ENCODE results near the genes SLX4IP and ISM1.

GRCh38 chr20:8190342-8190724, 58.3 kb downstream of the PLCB1 start:
- PRO-cap = no peak
- RAMPAGE, long total RNA = no peak
- RRBS = no CpG with 5 or more reads among the region's 2 CpGs

GRCh38 chr20:8557931-8558602, 426.0 kb downstream of the PLCB1 start:
- PRO-cap = no peak
- RAMPAGE, long total RNA = no peak
- RRBS = no CpG with 5 or more reads among the region's 1 CpG

DNA sequence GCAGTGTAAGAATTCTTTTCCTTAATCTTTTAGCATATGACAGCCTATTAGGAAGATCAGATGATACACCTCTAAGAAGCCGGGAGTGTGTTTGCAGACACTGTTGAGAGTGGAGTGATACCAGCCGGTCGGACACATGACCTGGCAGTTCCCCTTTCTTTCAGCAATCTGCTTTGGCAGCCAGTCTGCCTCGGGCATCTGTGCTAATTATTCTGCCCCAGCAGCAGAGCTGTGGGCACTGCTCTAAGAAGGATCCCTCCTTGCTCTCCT, 50.9 kb downstream of the PLCB4 start:
- PRO-cap = no peak
- RAMPAGE, long total RNA = no peak
- RRBS = no CpG with 5 or more reads among the region's 4 CpGs

DNA sequence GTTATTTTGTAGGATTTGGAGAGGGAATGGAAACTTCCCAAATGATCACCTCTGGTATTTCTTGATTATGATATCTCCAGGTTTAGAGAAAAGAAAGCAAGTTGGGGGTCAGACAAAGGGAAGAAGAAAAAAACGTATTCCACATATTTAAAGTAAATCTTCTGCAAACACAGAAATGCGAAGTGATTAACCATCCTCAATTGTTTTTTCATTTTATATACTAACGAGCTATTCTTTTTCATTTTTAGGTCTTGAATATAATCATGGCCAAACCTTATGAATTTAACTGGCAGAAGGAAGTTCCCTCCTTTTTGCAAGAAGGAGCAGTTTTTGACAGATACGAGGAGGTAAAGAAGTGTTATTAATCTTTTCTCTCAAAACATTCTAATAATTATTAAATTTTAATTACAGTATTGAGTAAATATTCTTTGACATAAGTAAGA, 206.8 kb upstream of the LAMP5 start:
- PRO-cap = no peak
- RAMPAGE, long total RNA = no peak
- RRBS = no CpG with 5 or more reads among the region's 4 CpGs

DNA sequence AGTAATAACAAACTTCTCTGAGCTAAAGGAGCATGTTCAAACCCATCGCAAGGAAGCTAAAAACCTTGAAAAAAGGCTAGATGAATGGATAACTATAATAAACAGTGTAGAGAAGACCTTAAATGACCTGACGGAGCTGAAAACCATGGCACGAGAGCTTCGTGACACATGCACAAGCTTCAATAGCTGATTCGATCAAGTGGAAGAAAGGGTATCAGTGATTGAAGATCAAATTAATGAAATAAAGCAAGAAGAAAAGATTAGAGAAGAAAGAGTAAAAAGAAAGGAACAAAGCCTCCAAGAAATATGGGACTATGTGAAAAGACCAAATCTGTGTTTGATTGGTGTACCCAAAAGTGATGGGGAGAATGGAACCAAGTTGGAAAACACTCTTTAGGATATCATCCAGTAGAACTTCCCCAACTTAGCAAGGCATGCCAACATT, 51.9 kb upstream of the LAMP5 start:
- PRO-cap = no peak
- RAMPAGE, long total RNA = no peak
- RRBS = no CpG with 5 or more reads among the region's 5 CpGs

- PRO-cap = no peak
- RAMPAGE, long total RNA = no peak
- RRBS = no CpG with 5 or more reads among the region's 4 CpGs
These were observed 50.6 kb upstream of the PAK5 start for GRCh38 chr20:9889437-9889965.

DNA sequence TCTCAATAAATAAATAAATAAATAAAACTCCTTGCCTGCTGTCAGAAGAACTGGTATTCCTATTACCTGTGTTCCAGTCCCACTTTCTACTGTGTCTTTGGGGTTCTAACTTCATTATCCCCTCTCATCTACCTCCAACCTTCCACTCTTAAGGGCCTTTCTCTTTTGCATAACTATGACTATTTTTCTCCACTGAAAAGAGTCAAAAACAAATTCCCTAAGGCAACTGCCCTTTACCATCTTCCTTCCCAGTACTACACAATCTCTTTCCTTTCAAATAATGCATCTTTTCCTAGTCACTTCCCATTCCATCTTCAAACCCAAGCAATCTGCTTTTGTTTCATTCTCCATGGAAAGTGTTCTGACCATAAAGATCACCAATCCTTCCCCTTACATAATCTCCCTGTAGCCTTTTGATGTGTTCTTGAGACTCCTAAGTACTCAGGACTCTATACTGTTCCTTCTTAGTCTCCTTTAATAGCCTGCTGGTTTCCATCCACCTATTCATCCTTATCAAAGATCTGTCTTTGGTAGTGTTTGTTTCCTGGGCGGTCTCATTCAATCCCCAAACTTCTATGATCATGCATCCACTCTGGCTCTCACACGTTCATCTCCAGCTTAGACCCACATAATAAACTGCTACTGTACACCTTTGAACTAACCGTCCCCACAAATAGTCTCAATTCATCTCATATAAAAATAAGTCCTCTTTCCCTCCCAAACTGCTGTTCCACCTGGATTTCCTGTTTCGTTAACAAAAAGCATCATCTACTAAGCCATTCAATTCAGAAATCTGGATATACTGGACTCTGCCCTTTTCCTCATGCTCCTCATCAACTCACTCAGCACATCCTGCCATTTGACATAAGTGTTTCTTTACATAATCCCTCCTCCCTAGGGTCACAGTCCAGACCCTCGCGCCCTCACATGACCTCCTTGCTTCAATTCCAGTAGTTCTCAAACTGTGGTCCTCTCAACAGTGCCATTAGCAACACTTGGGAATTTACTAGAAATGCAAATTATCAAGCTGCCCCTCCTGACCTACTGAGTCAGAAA, 4.9 kb downstream of the MKKS start:
- PRO-cap = no peak
- RAMPAGE, long total RNA = no peak
- RRBS = no CpG with 5 or more reads among the region's 6 CpGs

DNA sequence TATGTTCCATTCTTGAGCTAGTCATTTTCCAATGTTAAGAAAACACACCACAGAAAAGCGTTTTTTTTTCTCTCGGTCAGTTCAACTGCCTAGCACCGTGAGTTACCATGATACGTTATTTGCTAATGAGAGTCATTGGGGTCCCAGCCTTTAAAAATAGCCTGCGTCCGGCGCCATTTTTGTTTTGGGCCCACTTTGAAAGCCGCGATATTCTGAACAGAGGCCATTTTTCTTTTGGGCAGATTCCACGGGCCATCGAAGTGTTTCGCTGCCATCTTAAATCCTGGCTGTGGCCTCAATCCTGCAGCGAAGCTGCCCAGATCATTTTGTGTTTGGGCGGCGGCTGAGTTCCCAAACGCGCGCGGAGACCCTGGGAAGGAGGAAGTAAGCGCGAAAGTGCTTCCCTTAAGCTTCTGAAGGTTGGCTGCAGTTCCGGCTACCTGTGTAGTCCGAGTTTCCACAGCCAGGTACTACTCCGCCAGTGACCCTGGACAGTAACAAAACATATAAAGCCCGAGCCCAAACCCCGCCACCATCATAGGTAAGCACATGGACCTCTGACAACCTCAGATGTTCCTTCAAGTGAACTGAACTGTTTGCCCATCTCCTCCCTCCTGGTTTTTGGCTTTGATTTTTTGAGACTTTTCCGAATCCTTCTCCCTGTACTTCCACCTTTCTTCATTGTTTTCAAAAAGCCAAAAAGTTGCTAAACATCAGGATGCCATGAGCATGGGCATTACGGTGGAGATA, at the start of gene SLX4IP:
TSS of gene SLX4IP (plus strand) at position 393 of the 750 bp plus-strand sequence.
- PRO-cap = bidirectional peak, plus-strand start at position 354 of the sequence, minus-strand start at position 127 of the sequence
- RAMPAGE, long total RNA = no peak
- RRBS = no CpG with 5 or more reads among the region's 28 CpGs

DNA sequence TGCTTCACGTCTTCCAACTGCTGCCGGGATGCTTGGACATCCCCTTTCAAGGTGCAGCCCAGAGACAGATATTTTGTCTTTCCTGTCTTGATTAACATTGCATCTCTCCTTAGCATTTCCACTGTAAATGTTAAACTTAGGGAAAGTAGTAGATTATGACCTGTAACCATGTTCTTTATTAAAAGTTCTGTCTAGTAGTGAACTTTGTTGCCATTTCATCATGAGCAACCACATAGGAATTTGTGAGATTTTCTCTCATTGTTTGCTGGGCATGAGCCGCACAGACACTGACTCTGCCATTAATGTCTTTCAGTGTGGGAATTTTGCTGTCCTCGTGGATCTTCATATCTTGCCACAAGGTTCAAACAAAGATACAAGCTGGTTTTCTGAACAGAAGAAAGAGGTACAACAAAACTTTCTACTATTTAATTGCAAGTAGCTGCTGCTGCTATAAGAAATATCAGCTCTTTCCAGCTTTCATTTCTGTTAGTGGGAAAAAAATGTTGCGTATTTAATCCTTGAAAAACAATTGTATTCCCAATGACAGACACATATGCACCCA, 117.8 kb downstream of the JAG1 start:
- PRO-cap = no peak
- RAMPAGE, long total RNA = no peak
- RRBS = no CpG with 5 or more reads among the region's 5 CpGs

DNA sequence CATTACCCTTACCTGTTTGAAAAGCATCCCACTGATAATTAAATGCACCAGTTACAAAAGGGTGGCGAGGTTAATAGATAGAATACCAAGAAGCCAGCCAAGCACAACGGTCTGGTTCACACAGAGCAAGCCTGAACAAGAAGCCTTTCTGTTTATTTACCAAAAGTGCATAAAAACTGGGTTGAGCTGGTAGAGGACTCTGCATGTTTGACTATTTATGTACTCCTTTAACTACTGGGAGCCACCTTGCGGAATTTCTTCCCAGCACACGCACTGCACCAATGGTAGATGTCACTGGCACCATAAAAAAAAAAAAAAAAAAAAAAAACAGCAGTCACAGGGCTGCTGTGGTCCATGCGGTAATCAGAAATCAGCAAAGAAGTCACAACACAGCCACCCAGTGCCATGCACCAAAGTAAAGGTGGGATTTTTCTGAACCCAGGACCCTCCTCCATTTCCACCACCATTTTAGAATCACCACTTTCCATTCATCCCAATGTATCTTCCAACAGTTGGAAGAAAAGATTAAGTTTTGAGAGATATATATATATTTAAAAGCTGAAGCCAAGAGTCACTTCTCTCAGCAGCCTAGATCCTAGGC, 5.9 kb downstream of the JAG1 start:
- PRO-cap = no peak
- RAMPAGE, long total RNA = no peak
- RRBS = no CpG with 5 or more reads among the region's 5 CpGs

GRCh38 chr20:10767096-10767326, 93.2 kb upstream of the JAG1 start:
- PRO-cap = no peak
- RAMPAGE, long total RNA = no peak
- RRBS = no CpG with 5 or more reads among the region's 6 CpGs

GRCh38 chr20:10863736-10864664, 190.2 kb upstream of the JAG1 start:
- PRO-cap = no peak
- RAMPAGE, long total RNA = no peak
- RRBS = no CpG with 5 or more reads among the region's 11 CpGs

GRCh38 chr20:11267296-11267767, 593.5 kb upstream of the JAG1 start:
- PRO-cap = no peak
- RAMPAGE, long total RNA = no peak
- RRBS = no CpG with 5 or more reads among the region's 4 CpGs

DNA sequence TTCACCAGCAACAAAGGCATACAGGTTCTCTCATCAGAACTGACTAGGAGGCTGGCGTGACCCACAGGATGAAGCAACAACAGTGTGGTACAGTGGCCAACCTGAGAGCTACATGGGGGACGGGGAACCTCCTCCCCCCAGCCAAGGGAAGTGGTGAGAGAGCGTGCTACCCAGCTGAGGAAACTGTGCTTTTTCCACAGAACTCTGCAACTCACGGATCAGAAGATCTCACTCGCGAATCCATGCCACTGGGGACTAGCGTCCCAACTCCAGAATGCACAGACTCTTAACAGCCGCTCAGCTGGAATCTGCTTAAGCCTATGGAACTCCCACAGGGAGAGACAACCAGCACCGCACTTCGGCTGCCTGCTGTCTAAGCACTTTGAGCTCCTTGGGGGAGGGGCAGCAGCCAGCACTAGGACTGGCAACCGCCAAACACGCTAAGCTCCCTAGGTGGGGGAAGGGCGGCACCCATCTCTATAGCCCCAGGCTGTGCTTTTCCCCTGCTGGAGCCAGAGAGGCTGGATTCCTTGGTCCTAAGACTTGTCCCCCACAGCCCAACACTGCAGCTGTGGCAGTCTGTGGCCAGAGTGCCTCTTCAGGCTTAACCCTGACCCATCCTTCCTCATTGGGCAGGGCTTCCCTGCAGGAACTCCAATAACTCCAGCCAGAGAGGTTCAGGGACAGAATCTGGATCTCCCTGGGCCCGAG, 538.2 kb upstream of the BTBD3 start:
- PRO-cap = no peak
- RAMPAGE, long total RNA = no peak
- RRBS = no CpG with 5 or more reads among the region's 14 CpGs

DNA sequence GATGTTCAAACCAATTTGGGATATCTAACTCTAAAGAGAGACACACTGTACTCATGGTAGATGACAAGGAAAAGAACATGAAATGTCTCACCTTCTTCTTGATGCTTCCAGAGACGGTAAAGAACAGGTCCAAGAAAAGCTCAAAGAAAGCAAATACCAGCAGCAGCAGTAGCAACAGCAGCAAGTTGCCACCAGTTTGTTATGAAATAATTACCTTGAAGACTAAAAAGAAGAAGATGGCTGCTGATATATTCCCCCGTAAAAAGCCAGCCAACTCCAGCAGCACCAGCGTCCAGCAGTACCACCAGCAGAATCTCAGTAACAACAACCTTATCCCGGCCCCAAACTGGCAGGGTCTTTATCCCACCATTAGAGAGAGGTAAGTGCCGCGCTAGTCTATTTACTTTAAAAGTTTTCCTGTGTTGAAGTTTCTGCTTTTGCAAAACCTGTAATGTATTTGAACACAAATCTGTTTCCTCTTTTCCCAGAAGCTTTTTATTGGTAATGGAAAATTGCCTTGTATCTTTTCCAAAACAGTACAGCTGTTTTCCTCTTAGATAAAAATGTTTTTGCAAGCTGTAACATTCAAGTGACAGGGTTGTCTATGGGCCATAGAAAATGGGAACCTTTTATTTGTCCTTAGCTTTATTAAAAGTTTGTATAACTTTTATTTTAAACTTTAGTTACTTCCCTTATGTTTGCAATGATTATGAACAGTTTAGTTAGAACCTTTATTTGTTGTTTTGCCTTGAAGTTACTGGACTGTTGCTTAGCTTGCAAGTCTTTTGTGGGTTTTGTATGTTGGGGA, 734 bp downstream of the BTBD3 start:
- PRO-cap = no peak
- RAMPAGE, long total RNA = no peak
- RRBS = no CpG with 5 or more reads among the region's 6 CpGs

GRCh38 chr20:12045275-12045726, 127.6 kb downstream of the BTBD3 start:
- PRO-cap = no peak
- RAMPAGE, long total RNA = no peak
- RRBS = no CpG with 5 or more reads among the region's 4 CpGs

GRCh38 chr20:12582276-12582589, 426.5 kb upstream of the SPTLC3 start:
- PRO-cap = no peak
- RAMPAGE, long total RNA = no peak
- RRBS = no CpG with 5 or more reads among the region's 4 CpGs

DNA sequence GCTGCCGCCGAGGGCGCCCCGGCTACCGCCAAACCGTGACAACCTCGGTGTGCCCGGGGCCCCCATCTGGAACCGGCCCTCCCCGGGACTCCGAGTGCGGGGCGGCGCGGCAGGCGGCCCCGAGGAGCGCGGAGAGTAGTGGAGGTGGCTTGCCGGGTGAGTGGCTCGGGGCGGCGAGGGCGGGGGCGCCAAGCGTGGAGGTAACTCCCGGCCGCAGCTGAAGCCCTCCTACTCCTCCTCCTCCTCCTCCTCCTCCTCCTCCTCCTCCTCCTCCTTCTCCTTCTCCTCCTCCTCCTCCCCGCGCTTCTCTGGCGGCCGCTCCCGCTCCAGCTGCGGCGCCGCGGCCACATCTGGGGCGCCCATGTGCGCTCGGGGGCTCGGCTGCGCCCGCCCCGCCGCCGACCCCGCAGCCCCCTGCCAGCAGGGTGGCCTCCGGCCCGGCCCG, at the start of gene ISM1:
TSS of gene ISM1 (plus strand) at position 286 of the 445 bp plus-strand sequence.
- PRO-cap = no peak
- RAMPAGE, long total RNA = no peak
- RRBS = 1% methylated on average over 18 of the region's 50 CpGs

DNA sequence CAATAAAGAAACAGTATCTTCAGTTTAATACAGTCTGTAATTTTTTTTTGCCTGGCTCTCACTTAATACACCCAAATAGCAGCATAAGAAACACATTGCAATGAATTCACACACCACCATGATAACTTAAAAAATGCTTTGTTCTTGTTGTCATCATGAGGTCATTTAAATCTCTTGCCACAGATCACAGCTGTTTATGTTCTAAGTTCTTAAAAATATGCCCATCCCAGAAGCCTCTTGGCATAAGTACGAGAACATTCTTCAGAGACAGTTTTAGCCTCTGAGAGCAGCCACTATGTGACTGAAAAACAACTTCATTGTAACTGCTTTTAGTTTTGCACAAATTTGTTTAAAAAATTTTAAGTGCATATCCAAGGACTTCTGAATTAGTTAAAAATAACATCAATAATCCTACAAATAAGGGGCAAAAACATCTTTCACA, 47.9 kb downstream of the ESF1 start:
- PRO-cap = no peak
- RAMPAGE, long total RNA = no peak
- RRBS = no CpG with 5 or more reads among the region's 1 CpG

DNA sequence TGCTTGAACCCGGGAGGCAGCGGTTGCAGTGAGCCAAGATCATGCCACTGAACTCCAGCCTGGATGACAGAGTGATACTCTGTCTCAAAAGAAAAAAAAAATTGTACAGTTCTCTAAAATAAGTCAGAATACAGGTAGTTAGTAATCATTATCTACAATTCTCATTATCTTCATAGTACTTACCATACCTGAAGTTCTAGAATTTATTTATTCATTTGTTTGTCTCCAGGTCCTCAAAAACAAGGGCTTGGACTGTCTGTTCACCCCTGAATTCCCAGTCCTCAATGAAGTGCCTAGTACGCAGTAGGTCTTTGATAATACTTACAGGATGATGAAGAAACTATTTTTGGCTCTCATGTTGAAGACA, 66.3 kb downstream of the NDUFAF5 start:
- PRO-cap = no peak
- RAMPAGE, long total RNA = no peak
- RRBS = no CpG with 5 or more reads among the region's 3 CpGs